Glomerular endothelial cell (primary cell): ENCODE results near the gene XRCC5.

GRCh38 chr2:210553311-210553849 is 3.0 kb upstream of the CPS1 start:
- RAMPAGE, long total RNA: no peak

DNA sequence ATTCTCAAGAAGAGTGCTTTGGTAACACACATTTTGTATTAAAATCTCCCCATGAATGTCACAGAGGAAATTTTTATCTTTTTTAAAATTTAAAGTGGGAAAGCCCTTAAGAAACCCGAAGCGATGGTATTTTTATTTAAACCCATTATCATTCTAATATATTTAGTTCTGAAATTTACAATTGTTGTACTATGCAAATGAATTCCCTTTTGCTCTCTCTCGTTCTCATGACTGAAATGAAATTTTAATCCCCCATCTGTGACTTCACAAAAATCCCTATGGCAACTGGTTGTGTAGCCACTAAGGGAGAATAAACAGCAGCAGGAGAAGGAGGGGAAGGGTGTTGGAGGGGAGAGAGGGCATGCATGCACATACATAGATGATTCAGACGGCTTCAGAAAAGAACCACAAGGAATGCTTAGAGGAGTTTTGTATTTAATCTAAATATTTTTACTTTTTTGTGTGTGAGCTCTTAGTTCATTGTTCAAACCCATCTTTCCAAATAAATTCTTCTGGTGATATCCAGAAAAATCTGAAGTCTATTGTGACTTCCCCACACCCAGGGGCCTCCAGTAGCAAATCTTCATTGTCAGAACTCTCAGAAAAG is 36.8 kb downstream of the CPS1 start:
- RAMPAGE, long total RNA: no peak

DNA sequence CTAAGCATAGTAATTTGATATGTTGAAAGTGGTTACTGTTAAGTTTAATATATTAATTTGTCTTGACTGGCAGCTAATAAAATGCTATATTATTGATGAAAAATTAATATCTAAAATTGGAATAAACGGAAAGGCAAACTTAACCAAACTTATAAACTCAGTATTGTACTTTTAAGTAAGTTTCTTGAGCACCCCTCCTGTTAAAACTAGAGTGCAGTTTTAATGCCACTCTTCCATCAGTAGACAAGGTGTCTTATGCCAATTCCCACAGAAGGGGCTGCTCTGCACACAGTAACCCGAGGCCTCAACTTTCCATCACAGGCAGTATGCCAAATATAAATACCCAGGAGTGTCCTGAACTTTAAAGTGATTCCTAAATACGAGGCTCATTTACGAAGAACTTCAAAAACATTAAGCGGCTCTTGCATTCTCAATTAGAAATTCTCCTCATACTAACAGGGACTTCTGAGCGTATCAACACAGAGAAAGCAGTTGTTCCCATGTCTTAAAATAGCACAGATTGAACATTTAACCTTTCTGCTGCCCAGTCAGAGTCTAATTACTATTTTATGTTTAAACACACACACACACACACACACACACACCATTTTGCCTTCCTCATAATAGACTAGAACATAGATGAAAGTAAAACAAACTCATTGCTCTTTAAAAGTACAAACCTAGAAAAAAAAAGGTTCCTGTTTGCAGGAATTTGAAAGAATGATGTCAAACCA is 638.6 kb downstream of the ERBB4 start:
- RAMPAGE, long total RNA: no peak

DNA sequence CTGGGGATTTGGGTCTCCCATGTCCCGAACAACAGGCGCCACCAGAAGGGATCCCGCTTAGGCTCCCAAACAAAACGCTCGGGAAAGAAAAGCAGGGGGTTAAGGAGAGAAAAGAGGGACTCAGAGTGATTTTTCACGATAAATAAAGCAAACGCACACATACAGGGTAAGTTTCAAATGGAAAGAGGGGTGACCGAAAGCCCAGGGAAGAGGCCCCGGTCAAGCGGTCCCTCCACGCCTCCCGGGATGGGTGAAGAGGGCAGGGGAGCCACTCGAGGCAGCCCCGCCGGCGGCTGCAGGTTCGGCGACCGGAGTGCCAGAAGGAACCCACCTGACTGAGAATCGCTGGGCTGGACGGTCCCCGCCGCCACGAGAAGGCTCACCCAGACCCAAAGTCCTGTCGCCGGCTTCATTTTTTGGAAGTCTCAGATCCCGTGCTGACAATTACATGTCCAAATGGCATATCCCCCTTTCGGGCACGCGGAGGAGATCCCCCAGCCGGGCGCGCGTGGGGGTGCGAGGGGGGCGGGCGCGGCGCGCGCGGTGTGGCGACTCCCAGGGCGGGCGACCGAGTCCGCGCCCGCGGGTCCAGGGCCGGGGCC is 383 bp downstream of the ERBB4 start:
- RAMPAGE, long total RNA: no peak

GRCh38 chr2:213001532-213002010 is 149.8 kb downstream of the IKZF2 start:
- RAMPAGE, long total RNA: no peak

- RAMPAGE, long total RNA: no peak
These were observed 70.3 kb downstream of the VWC2L start for GRCh38 chr2:214481115-214481596.

DNA sequence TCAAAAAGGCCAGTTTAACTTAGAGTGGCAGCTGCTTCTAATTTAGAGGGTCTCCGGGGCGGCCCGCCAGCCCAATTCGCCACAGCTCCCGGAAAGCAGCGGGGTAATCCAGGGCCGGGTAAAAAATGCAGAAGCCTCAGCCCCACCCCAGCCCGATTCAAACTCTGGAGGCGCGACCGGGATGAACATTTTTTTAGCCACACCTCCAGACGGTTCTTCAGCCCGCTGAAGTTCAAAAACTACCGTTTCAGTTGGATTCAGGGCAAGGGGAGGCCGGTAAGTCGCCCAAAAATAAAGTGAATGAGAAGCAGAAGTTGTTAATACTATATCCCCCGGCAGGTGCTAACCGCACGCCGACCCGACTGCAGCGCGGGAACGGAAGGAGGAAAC is 549 bp downstream of the BARD1 start:
- RAMPAGE, long total RNA: no peak

GRCh38 chr2:215136636-215137480 is 1.6 kb downstream of the ABCA12 start:
- RAMPAGE, long total RNA: no peak

DNA sequence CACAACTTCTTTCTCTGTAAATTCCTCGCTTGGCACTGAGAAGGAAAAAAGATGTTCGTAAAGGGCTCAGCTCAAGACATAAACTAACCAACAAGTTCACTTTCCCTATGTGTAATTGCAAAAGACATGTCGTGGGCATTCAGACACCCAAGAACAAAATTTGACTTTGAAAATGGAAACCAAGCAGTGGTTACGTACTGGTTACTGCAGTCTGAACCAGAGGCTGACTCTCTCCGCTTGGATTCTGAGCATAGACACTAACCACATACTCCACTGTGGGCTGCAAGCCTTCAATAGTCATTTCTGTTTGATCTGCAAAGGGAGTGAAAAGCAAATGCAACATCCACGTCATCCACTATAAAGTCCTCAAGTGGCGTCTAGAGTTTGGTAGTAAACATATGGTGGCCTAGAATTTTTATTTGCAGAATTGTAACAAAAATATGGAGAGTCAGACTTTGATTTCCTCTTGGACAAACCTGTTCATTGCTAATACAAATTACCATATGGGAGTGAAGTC is 53.8 kb downstream of the FN1 start:
- RAMPAGE, long total RNA: no peak

DNA sequence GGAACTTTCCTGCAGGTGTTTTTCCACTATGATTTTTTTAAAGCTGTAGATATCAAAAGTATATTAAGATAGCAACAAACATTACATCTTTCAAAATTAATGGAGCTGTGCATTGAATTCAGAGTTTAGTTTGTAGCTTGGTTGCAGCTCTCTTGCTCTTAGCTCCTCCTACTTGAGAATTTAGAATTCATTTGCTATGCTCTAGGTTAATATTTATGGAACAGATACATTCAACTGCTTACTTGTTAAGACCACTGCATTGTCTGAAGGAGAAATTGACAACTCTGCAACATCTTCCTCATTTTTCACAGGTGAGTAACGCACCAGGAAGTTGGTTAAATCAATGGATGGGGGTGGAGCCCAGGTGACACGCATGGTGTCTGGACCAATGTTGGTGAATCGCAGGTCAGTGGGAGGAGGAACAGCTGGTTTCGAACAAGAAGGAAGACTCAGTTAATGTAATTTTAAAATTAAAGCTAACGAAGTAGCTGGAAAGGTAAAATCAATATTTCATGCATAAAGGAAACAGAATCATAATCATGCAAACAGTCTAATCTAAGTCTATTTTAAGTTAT is 44.4 kb downstream of the FN1 start:
- RAMPAGE, long total RNA: no peak

GRCh38 chr2:215412569-215413044 is 23.3 kb downstream of the FN1 start:
- RAMPAGE, long total RNA: no peak

- RAMPAGE, long total RNA: no peak
These were observed 7.8 kb downstream of the FN1 start for GRCh38 chr2:215428112-215428421.

GRCh38 chr2:215771890-215772433 is 241.4 kb downstream of the MREG start:
- RAMPAGE, long total RNA: no peak

DNA sequence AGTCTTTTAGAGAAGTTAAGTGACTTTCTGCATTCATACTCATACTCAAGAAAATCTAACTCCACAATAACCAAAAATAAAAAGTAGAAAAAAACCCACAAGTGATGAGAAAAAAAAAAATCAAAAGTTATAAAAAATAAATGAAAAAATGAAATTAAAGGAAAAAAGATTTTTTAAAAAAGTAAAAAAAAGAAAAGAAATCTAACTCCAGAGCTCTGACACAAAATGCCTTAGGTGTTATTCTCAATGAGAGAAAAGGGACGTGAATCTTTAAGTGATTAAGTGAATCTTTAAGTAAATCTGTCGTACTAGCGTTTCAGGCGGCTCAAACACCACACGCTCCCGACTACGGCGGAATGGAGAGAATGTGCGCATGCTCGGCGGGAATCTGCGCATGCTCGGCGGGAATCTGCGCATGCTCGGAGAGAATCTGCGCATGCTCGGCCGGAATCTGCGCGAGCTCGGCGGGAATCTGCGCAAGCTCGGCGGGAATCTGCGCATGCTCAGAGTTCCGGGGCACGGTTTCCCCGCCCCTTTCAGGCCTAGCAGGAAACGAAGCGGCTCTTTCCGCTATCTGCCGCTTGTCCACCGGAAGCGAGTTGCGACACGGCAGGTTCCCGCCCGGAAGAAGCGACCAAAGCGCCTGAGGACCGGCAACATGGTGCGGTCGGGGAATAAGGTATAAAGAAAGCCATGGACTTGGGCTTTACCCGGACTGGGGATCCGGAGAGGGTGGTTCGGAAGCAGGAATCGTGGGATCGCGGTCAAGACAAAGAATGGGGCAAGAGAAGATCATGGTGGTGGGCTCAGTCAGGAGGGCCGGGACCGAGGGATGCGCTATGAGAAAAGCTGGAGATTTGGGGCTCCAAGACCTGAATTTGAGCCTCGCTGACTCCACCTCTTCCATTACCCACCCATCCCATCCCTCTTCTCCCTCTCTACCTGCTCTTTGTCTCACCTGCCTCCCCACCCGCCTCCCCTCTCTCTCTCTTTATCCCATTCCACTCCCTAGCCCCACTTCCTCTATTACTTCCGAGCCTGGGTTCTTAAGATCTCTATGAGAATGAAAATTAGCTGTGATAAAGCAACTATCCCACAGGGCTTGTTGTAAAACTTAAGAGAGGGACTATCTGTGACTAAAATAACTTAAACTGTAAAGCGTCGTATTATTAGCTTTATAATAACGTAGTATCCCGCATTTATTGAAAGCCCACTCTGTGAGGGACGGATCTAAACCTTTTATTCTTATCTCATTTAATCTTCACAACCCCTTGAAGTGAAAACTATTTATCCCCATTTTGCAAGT is at the start of gene XRCC5:
XRCC5 (plus strand) TSS at position 570 of the 1,306 bp plus-strand sequence.
- RAMPAGE, long total RNA: start-site peak on the plus strand centred at position 597 of the sequence, 99 bp wide, 4,518 and 3,241 reads in 2 replicates

DNA sequence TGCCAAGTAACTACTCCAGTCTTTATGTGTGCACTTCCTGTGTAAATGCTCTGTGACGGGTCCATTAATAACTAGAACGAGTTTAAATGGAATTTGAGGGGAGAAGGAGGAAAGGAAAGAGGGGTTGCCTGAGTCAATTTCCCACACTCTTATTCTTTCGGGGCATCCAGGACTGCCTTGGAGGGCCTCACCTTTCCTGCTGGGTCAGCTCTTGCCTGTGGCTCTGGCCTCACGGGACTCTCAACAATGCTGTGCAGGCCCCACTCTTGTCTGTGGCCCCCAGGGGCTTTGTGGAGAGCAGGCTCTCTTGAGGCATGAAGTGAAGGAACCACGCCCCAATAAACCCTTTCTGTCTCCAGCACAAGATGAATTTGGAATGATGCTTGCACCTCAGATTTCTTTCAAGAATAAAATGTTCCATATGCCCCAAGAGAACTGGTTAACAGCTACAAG is 6.4 kb upstream of the RPL37A start:
- RAMPAGE, long total RNA: no peak

DNA sequence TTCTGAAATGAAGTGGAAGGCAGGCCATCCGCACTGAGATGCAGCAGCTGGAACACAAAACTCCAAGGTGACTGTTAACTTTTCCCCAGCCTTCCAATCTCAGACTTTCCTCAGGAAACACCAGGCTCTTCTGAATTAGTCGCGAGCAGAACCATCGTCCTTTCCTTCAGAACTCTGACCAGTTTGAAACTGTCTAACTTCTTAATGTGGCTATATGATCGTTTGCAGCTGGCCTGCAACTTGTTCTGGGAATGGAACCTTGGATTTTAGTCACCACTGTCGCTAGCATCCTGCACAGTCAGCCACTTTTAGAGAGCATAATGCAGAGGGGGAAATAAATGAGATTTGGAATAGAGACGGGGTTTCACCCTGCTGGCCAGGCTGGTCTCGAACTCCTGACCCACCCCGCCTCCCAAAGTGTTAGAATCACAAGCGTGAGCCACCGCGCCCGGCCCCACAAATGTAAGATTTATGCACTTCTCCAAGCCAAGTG is 511 bp upstream of the RPL37A start:
- RAMPAGE, long total RNA: no peak

DNA sequence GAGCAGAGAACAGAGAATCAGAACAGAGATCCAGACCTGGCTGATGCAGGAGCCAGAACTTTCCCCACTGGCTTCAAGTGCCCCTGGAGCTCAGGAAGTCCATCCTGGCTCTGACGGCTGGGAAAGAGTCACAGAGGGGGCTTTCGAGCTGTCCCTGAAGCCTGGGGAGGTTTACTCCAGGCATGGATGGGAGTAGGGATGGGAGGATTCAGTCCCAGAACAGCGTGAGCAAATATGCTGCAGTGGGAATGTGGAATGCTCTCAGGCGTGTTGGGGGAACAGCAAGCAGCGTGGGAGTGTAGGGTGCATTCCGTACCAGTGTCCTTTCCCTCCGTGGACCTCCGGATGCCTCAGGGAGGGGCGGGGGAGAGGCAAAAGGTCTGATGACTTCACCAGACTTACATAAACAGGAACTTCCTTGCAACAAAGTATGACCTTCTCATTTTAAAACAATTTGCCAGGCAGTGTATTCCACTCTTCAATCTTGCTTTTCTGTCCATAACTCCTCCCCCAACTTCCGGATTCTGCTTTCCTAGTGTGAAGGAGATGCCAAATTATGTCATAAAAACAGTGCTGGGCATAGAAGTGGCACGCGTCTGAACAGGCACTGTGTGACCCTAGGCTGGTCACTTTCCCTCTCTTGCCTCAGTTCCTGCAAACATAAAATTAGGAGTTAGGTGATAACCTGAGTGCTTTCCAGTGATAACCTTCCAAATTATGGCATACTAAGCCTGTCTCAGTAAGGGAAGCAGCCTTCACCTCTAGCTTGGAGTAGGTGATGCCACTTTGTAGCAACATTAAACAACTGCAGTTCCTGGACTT is 36.9 kb downstream of the RPL37A start:
- RAMPAGE, long total RNA: no peak

DNA sequence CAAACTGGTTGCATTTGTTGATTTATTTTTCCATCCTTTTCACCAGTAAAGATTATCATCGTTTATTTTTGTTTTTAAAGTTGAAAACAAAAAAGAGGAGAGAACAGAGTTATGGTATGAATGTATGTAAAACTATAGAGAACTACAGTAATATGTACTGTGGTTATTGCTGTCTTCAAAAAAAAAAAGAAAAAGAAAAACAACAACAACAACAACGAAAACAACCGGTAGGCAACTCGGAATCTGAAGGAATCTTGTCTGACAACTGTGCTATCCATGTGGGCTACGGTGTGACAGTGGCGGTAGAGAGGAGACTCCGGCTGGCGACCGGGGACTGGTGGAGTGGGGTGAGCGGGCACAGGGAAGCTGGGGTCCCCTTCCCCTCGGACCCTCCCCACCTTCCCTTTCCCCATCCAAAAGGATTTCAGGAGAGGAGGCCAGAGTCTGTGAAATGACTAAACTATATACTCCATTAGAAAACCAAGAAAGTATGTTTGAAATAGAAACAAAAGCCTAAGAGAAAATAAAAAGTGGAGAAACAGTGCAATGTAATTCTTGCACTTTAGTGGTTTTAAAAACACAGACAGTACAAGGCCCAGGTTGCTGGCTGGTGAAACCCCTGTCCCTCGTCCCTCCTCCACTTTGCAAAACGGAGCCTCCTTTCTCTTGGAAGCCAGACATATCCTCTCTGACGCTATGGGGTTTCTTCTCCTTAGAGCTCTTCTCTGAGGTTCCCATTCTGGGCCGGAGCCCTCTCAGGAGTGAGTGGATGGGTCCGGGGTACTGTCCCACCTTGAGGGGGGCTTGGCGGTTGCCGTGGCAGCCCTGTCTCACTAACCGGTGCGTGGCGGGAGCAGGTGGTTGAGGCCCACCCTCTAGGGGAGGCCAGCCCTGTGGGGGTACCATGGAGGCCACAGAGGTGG is 22.7 kb downstream of the IGFBP5 start:
- RAMPAGE, long total RNA: no peak

- RAMPAGE, long total RNA: no peak
These were observed 6.4 kb downstream of the IGFBP5 start for GRCh38 chr2:216688725-216689630.

- RAMPAGE, long total RNA: no peak
These were observed 4.9 kb upstream of the IGFBP5 start for GRCh38 chr2:216700230-216700632.